ENCODE data around the genes TINAGL1 and PEF1.

DNA sequence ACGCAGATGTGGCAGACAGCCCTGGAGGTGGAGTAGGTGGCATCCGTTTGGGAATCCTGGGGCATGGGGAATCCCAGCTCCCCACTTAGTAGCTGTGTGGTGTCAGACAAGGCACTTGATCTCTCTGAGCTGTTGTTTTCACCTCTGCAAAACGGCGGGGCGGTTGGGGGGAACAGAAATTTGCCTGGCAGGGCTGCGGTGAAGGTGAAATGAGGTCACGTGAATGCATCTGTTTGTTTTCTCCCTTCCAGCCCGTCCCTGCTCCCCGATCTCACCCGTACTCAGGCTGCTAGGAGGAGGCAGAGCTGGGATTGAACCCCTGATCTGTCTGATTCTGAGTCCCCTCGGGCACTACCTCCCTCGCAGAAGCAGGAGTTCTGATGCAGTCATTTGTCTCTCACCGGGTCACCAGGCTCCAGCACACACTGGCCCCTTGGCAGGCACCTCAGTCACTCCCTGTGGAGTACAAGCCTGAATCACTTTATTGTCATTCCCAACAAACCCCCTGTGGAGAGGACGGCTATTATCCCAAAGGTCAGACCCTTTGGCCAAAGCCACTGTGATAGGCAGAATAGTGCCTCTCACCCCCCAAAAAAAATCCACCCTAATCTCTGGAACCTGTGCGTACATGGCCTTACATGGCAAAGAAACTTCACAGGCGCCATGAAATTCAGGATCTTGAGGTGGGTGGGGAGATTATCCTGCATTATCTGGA, 2.4 kb upstream of the LAPTM5 start:
- RAMPAGE, long total RNA = no peak
- RRBS = no CpG with 5 or more reads among the region's 16 CpGs

- RAMPAGE, long total RNA = no peak
- RRBS = no CpG with 5 or more reads among the region's 6 CpGs
These were observed 5.9 kb upstream of the LAPTM5 start for GRCh38 chr1:30763464-30763950.

DNA sequence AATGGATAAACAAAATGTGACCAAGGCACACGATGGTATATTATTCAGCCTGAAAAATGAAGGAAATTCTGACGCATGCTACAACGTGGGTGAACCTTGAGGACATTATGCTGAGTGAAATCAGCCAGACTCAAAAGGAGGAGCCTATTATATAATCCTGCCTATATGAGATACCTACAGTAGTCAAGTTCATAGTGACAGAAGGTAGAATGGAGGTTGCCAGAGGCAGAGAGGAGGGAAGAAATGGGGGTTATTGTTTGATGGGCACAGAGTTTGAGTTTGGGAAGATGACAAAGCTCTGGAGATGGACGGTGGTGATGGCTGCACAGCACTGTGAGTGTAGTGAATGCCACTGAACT, 23.0 kb upstream of the LAPTM5 start:
- RAMPAGE, long total RNA = no peak
- RRBS = no CpG with 5 or more reads among the region's 4 CpGs

GRCh38 chr1:30854111-30854481, 54.5 kb downstream of the SDC3 start:
- RAMPAGE, long total RNA = no peak
- RRBS = no CpG with 5 or more reads among the region's 7 CpGs

GRCh38 chr1:30907900-30908160, 728 bp downstream of the SDC3 start:
- RAMPAGE, long total RNA = no peak
- RRBS = 2% methylated on average over 12 of the region's 21 CpGs

GRCh38 chr1:31086570-31086988, 21.1 kb upstream of the PUM1 start:
- RAMPAGE, long total RNA = no peak
- RRBS = no CpG with 5 or more reads among the region's 4 CpGs

DNA sequence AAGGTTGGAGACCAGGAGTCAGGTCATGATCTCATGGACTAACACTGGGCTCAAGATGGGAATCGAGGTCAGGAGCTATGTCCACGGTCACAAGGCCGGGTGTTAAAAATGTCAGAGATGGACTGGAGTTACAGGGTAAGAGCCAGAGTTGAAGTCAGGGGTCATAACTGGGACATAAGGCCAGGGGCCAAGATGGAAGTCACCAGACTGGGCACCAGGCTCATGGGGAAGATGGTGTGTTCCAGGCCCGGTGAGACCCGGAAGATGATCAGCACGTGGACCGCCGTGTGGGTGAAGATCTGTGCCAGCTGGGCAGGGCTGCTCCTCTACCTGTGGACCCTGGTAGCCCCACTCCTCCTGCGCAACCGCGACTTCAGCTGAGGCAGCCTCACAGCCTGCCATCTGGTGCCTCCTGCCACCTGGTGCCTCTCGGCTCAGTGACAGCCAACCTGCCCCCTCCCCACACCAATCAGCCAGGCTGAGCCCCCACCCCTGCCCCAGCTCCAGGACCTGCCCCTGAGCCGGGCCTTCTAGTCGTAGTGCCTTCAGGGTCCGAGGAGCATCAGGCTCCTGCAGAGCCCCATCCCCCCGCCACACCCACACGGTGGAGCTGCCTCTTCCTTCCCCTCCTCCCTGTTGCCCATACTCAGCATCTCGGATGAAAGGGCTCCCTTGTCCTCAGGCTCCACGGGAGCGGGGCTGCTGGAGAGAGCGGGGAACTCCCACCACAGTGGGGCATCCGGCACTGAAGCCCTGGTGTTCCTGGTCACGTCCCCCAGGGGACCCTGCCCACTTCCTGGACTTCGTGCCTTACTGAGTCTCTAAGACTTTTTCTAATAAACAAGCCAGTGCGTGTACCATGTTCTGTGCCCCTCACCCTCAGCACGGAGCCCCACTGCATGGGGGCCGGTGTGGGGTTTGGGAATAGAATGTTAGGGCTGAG, 21.1 kb downstream of the SERINC2 start:
- RAMPAGE, long total RNA = no peak
- RRBS = no CpG with 5 or more reads among the region's 27 CpGs

DNA sequence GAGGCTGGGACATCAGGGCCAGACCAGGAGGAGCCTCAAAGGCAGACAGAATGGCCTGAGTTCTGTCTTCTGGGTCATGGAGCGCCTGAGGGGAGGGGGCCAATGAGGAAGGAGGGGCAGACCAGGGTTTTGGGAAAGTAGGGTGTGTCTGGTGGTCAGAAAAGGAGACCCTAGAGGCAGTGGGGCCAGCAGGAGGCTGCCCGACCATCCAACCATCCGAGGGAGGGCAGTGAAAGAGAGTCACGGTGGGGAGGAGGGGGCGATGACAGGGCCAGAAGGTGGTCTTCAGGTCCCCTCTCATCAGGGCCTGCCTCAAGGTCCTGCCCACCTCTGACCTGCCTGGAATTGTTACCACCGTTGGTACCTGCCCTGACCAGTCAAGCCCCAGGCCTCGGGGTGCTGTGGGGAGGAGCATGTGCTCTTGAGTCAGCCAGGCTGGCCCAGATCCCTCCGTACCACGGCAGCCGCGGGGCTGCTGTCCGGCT, 21.8 kb downstream of the SERINC2 start:
- RAMPAGE, long total RNA = no peak
- RRBS = no CpG with 5 or more reads among the region's 12 CpGs

DNA sequence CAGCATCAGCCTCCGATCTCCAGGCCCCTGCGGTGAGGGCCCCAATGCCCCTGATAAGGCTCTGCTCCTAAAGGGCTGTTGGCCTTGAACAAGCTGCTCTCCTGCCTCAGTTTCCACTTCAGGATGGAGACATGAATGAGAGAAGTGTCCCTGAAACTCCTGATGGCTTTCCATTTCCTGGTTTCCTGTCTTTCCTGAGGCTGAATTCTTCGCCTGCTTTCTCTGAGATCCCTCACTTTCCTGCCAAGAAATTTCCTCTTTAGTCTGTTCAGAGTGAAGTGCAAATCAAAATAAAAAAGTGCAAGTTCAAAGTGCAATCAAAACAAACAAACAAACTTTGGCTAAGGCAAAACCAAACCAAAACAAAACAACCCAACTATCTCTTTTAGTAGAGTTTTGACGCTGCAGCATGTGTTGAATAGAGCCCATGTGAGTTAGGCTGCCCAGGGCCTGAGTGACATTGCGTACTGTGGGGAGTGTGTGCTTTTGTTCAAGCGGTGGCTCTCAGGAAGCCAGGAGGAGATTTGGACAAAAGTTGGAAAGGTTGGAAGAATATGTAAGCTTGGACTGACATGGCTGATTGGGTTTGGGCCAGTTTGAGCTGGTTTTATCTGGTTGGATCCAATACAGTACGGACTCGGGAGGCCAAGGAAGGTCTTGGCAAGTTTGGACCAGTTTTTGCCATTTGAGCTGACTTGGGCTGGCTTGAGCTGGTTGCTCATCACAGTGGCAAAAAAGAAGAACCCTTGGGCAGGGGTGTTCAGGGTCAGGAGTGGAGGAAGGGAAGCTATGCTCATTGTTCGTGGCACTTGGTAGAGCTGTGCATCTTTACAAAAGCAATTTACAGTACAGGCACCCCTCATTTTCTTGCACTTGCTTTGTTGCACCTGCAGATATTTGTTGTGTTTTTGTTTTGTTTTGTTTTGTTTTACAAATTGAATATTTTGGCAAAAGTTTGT, 61.1 kb upstream of the TINAGL1 start:
- RAMPAGE, long total RNA = no peak
- RRBS = no CpG with 5 or more reads among the region's 9 CpGs

DNA sequence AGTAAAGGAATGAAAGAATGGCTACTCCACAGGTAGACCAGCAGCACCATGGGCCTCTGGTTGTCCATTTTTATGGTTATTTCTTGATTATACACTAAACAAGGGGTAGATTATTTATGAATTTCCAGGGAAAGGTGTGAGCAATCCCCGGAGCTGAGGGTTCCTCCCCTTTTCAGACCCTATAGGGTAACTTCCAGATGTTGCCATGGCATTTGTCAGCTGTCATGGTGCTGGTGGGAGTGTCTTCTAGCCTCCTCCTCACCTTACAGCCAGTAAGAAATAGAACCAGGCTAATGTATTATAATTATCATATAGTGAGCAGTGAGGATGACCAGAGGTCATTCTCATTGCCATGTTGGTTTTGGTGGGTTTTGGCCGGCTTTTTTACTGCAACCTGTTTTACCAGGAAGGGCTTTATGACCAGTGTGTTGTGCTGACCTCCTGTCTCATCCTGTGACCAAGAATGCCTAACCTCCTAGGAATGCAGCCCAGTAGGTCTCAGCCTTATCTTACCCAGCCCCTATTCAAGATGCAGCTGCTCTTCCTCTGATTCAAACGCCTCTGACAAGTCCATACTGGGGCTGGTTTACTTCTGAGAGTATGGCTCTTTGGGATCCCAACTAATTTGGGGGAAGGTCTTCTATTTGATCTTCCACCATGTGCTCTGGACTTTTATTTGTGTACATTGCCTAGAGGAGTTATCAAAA, 13.5 kb upstream of the TINAGL1 start:
- RAMPAGE, long total RNA = no peak
- RRBS = no CpG with 5 or more reads among the region's 3 CpGs

GRCh38 chr1:31574883-31576121, 1.0 kb upstream of the TINAGL1 start:
- RAMPAGE, long total RNA = no peak
- RRBS = 31% methylated on average over 2 of the region's 18 CpGs

DNA sequence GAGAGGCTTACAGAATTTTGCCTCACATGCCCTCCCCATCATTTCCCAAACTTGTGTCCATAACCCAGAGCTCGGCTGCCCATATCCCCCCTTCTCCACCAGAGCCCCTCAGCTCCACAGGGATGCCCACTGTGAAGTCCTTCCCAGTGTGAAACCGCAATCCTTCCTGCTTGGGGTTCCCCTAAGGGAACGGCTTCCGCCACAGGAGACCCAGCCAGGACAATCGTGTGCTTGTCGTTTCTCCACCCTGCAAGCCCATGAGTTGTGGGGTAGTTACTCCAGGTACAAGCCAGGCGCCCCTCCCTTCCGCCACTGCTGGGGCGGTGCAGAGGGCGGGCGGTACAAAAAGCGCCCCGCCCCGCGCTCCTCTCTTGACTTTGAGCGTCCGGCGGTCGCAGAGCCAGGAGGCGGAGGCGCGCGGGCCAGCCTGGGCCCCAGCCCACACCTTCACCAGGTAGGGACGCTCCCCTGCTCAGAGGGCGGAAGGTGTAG, at the start of gene TINAGL1:
TINAGL1 (plus strand) TSS at position 374 of the 492 bp plus-strand sequence.
- RAMPAGE, long total RNA = start-site peak on the plus strand centred at position 386 of the sequence, 39 bp wide, 40 and 3,092 reads in 2 replicates
- RRBS = no CpG with 5 or more reads among the region's 25 CpGs

- RAMPAGE, long total RNA = start-site peak on the minus strand at chr1:31644867-31644877, 149 and 314 reads in 2 replicates
- RRBS = 2% methylated on average over 6 of the region's 52 CpGs
These were observed at the start of gene PEF1 for GRCh38 chr1:31644126-31644934. PEF1 (minus strand) TSS chr1:31644876.

DNA sequence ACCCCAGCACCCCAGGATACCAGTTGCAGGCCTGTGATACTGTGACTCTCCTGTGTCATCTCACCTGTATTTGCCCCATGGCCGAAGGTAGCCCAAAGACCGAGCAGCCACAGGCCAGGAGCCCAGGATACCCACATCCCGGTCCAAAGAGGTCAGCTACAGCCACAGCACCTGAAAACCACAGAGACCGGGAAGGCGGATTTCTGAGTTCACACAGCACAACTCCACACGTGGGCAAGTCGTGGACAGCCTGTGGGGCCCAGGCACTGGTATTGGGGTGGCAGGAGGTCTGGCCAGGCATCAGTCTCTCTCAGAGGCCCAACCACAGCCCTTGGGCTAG, 1.8 kb downstream of the COL16A1 start:
- RAMPAGE, long total RNA = no peak
- RRBS = no CpG with 5 or more reads among the region's 7 CpGs

- RAMPAGE, long total RNA = no peak
- RRBS = 5% methylated on average over 5 of the region's 58 CpGs
These were observed 10.8 kb upstream of the COL16A1 start for GRCh38 chr1:31714271-31715454.

DNA sequence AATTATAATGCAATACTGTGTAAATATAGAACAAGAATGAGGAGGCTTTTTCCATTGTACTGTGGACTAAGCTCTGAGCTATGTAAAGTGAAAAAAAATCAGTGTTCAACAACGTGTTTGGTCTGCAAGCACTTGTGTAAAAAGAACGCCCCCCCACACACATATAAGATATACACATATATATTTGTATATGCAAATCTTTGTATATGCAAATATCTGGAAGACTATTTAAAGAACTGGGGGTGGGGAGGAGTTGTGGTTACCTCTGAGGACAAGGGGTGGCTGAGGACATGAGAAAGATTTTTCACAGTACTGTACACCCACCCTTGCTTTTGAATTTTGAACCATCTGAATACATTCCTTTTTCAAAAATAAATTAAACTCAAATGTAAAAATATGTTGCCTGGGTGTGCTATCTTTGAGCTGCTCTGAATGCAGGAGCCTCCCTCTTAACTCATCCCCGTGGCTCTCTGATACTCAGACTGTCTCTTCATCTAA, 57.0 kb downstream of the PTP4A2 start:
- RAMPAGE, long total RNA = no peak
- RRBS = no CpG with 5 or more reads among the region's 3 CpGs

DNA sequence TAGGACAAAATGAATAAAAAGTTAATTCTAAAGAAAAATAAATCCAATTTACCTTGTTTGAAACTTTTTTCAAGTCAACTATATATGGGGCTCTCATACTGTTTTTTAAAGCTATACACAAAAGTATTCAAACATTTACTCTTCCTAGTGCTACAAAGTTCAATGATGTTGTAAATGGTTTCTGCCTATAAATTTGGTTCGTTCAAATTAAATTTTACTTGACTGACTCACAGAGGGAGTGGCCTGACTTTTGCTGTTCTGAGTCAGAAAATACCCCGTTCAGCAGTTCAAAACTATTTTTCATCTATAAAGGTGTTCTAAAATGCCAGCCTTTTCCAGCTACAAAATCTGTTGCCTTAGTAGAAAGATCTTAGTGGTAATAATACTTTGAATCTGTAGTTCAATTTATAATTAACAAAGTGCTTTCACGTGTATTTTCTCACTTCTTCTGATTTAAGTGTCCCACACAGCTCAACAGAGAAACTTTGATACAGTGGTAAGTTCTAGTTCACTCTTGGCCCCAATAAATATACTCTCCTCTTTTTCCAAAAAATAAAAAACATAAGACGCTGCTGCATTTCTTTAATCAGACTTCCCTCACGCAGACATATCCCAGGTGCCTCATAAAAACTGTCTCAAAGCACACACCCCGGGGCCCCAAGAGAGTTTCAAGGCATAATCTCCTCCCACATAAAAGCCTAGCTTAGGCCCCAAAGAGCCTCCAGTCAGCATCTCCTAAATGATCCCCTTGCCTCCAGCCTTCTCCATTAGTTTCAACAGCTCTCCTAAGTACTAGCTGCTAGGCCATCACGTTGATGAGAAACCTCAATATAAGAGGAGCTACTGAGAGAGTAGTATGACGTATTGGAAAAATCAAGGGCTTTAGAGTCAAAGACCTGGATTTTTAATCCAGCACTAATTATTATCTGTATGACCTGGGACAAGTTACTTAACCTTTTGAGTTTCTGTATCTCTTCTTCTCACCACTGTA, 3.2 kb downstream of the PTP4A2 start:
- RAMPAGE, long total RNA = no peak
- RRBS = no CpG with 5 or more reads among the region's 8 CpGs

- RAMPAGE, long total RNA = no peak
- RRBS = 2% methylated on average over 16 of the region's 81 CpGs
These were observed 531 bp downstream of the KHDRBS1 start for GRCh38 chr1:32013977-32014820.

DNA sequence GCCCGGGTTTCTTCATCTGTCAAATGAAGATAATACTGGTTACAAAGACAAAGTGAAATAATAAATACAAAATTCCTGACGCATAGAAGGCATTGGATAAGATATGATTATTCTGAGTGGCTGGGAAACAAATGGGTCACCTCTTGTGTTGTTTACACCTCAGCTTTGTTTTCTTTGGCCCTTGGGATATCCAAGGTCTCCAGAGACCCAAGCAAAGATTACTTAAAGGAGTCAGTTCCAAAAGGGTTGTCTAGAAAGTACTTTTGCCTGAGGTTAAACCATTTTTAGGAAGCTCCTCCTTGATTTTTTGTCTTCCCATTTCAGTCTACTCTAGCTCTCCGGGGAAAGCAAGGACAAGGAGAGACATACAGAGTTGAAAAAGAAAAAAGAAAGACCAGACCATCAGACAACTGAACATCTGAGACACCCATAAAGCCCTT, 9.7 kb downstream of the KHDRBS1 start:
- RAMPAGE, long total RNA = no peak
- RRBS = no CpG with 5 or more reads among the region's 3 CpGs

DNA sequence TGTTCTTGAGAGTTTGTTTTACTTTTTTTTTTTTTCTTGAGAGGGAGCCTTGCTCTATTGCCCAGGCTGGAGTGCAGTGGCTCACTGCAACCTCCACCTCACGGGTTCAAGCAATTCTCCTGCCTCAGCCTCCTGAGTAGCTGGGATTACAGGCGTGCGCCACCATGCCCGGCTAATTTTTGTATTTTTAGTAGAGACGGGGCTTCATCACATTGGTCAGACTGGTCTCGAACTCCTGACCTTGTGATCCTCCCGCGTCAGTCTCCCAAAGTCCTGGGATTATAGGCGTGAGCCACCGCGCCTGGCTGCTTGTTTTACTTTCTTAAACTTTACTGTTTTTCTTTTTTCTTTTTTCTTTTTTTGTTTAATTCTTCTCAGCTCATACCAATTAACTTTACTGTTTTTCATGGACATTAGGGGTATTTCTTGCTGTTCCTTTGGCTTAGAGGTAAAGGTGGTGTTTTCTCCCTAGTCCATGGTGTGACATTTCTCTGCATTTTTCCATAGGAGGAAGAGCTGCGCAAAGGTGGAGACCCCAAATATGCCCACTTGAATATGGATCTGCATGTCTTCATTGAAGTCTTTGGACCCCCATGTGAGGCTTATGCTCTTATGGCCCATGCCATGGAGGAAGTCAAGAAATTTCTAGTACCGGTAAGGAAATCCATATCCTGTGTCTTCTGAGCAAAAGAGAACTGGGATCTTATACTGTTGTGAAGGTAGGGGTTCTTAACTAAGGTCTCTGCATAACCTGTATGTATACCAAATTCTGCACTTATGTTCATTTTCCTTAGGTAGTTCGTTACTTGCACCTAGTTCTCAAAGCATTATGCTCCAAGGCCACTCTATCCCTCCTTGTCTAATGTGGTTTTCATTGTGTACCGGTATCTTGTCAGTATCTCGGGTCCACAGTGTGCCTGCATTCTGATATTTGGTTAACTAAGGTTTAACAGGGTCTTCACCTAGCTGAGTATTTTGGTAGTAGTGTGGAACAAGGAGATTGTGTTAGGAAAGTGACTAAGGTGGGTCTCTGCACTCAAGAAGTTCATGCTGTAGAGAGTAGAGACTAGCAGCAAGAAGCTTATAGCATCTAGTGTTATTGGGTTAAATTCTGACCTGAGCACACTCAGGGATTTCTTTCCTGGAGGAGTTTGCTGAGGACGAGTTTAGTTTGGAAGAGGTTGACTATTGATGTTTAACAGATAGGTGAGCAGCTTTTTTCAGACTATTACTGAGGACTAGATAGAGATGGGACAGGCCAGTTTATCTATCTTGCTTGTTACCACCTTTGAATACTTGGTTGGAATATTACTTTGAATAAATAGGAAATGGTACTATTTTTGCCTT, 19.5 kb downstream of the KHDRBS1 start:
- RAMPAGE, long total RNA = no peak
- RRBS = no CpG with 5 or more reads among the region's 17 CpGs

Data from epithelial cell of alveolus of lung (primary cell).